Measurements from ENCODE around the genes RFC3 and UFM1.

- RRBS: 1% methylated on average over 12 of the region's 42 CpGs
These were observed at the start of gene RFC3 for GRCh38 chr13:33817863-33818436. Gene RFC3 (plus strand): TSS chr13:33818149.

- RRBS: no CpG with 5 or more reads among the region's 1 CpG
These were observed 403.6 kb upstream of the NBEA start for GRCh38 chr13:34538461-34538863.

DNA sequence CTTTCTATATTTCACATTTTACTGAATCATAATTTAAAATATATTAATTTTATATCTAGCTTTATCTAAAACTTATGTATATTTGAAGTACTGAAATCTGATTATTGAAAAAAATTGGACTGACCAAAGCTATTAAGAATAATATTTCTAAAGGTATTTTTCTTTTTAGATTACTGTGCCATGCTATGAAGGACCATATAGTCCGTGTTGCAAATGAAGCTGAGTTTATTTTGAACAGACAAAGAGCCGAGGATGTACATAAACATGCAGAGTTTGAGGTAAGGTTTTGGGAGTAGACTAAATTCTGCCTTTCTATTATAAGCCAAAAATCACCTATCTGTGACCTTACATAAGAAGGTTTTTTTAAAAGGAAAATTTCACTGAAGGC is 127.6 kb downstream of the MAB21L1 start:
- RRBS: no CpG with 5 or more reads among the region's 2 CpGs

- RRBS: 7% methylated on average over 20 of the region's 69 CpGs
These were observed 5.6 kb downstream of the MAB21L1 start for GRCh38 chr13:35470443-35471638.

GRCh38 chr13:35699205-35699644 is 222.7 kb upstream of the MAB21L1 start:
- RRBS: no CpG with 5 or more reads among the region's 6 CpGs

DNA sequence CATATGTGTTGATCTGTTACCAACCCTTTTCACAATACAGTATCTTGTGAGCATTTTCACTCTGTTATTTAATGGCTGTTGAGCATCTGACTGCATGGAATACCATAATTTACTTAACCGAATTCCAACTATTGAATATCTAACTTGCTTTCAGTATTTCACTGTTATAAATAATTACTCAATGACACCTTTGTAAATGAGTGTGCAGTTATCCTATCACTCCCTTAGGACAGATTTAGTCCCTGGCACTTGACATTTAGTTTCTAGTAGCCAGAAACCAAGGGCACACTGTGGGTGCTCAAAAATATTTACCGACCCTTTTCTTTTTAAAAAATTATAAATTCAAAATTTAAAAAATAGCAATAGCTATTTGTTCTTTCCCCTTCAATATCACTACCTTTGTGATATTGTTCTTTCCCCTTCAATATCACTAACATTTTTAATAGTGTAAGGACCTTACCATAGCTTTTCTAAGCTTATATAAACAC is 258.8 kb downstream of the DCLK1 start:
- RRBS: no CpG with 5 or more reads among the region's 2 CpGs

DNA sequence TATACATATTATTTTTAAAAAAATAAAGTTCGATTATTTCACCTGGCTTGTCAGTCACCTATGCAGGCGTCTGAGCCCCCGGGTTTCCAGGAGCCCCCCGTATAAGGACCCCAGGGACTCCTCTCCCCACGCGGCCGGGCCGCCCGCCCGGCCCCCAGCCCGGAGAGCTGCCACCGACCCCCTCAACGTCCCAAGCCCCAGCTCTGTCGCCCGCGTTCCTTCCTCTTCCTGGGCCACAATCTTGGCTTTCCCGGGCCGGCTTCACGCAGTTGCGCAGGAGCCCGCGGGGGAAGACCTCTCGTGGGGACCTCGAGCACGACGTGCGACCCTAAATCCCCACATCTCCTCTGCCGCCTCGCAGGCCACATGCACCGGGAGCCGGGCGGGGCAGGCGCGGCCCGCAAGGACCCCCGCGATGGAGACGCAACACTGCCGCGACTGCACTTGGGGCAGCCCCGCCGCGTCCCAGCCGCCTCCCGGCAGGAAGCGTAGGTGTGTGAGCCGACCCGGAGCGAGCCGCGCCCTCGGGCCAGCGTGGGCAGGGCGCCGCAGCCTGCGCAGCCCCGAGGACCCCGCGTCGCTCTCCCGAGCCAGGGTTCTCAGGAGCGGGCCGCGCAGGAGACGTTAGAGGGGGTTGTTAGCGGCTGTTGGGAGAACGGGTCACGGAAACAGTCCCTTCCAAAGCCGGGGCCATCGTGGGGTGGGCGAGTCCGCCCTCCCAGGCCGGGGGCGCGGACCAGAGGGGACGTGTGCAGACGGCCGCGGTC is 827 bp upstream of the CCNA1 start:
- RRBS: 2% methylated on average over 20 of the region's 79 CpGs

DNA sequence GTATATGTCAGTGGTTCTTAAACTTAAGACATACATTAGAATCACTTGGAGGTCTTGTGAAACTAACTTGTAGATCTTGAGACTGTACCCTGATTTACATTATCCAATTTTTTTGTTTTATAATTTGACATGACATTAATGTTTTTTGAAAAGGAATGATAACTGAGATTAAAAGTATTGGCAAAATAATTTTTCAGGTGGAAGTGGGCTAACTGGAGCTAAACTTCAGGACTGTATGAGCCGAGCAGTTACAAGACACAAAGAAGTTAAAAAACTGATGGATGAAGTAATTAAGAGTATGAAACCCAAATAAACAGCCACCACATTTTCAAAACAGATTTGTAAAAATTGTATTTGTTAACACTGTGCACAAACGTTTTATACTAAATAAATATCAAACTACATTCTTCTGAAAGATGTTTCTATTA is 8.4 kb downstream of the EXOSC8 start:
- RRBS: no CpG with 5 or more reads among the region's 2 CpGs

- RRBS: no CpG with 5 or more reads among the region's 6 CpGs
These were observed 126.6 kb downstream of the POSTN start for GRCh38 chr13:37471971-37472355.

DNA sequence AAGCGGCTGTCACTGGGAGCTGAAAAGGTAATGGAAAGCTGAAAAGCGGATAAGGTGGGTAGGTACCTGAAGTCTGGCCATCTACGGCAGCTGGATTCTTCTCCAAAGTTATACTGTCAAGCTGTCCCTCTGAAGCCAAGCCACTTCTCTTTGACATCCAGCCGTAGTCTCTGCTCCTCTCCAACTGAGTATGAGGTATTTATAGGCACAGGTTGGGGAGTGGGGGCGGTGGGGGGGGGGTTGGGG is 65.2 kb upstream of the TRPC4 start:
- RRBS: no CpG with 5 or more reads among the region's 5 CpGs

DNA sequence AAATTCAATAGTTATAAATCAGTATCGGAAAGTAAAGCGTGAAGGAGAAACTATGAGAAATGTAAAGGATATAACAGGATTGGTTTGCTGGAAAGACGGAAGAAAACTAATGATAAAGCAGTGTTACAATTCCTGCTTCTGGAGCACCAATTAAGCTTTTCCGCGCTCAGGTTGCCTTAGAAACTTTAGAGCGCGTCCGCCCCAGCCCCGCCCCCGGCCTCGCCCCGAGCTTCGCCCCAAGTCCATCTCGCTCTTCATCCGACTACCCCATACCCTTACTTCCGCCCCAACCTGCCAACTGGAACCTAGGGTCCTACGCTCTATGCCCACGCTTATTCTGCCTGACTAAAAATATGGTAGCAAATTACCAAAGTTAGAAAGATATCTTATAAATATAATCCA is 374 bp upstream of the UFM1 start:
- RRBS: no CpG with 5 or more reads among the region's 18 CpGs

GRCh38 chr13:38349678-38350500 is at the start of gene UFM1:
Gene UFM1 (plus strand): TSS chr13:38349851.
- RRBS: no CpG with 5 or more reads among the region's 41 CpGs

DNA sequence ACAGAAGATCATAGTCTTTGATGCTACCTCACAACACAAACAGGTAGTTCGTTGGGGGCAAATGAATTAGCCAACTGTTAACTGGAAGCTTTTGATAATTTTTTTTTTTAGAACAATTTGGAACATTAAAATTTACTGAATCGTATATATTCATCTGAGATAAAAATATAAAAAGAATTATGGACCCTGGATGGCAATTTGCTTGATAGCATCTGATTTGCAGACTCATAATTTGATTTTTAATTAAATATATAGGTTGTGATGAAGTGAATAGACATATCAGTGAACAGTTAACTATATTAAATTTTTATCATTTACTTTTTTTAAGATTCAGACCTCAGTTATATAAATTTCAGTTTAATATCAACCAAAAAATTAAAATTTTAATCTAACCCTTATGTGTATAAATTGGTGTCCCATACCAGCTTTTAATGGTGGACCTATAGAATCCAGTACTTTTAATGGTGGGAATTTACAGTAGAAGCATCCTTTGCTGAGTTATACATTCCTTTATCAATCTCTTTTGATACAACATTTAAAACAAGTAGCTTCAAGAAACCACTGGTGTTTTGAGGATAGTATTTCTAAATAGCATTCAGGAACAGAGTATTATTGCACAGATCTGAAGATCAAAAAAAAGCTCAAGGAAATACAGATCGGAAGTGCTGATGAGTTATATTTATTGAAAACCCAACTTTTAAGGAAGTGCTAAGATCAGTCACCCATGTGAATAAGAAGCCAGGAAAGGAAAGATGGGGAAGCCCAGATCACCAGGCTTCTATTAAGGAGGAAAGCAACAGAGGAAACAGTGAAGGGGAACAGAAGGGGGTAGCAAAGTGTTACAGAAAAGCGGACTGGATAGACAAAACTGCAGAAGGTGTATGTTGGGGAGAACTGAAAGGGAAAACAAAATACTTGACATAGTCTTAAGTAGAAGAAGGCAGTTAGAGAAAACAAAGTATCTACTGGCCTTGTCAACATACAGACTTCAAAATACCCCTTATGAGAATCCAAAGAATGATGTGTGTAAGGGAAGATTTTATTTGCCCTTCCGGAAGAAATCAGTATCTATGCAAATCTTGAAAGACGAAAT is 11.7 kb downstream of the UFM1 start:
- RRBS: no CpG with 5 or more reads among the region's 6 CpGs

DNA sequence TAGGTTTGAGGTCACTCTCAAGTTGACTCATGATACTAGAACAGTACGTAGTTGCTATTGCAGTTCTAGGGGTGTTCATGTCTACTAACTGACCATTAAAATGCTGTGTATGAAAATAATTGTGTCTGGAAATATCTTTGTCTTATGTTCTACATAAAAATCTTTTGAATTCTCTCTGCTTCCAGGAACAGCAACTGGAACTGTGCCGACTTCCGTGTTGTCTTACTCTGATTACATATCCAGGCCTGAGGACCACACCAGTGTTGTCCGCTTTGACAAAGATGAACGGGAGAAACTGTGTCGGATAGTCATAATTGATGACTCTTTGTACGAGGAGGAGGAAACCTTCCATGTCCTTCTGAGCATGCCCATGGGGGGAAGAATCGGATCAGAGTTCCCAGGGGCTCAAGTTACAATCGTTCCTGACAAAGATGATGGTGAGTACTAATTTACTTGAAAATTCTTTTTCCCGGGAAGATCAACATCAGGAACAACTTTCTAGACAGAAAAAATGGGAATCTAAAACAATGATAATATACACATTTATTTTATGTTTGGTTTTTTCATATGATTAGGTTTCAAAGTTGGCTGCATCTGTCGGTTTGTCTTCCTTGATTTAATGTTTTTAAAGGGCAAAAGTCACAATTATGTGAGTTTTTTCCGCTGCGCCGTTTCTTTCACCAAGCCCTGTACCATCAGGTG is 97.6 kb downstream of the FREM2 start:
- RRBS: no CpG with 5 or more reads among the region's 14 CpGs

DNA sequence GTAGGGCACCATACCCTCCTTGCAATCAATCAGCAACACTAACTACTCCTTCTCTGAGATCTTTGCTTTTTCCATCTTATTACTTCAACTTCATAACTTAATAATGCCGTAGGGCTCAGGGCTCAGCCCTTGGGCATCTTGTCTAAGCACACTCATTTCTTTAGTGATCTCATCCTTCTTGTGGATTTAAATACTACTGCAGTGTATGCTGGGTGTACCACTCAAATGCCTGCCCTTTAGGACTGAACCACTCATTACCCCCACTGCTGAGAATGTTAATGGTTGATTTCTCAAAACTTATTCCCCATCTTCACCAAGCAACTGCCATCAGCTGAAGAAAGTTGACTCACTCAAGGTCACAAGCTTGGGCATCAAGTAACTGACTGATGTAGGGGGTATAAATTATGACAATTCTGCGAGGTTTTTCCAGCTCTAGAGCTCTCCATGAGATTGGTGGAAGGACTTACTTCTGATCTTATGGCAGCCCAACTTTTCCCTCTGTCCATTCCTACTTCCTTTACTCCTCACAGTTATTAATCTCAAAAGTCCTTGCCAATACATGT is 173.0 kb downstream of the LHFPL6 start:
- RRBS: no CpG with 5 or more reads among the region's 2 CpGs

DNA sequence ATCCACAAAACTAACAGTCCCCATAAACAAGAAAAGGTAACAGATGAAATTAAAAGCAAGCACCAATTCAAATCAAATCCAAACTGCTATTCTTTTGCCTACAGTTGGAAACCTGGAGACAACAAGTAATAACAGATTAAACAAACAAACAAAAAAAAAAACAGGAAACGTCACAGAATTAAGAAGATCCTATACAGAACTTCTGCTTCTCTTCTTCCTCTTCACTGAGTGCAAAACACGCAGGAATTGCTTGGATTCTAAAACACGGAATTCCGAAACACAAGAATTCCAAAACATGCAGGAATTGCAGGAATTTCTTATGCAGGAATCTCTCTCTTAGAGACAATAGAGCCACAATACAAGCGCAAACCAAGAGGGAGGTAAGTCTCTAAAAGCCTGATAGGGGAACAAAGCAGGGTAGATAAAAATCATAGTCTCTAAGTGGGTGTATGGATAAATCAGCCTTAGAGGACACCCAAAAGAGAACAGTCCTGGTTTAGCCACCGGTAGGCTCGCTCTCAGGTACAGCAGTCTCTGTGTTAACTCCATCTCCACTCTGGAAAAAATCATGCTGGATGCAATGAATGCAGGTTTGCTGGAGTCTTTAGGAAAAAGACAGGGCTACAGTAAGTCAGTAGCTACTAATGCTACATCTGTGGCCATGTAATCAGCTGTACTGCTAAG is 112.9 kb downstream of the LHFPL6 start:
- RRBS: no CpG with 5 or more reads among the region's 7 CpGs

- RRBS: no CpG with 5 or more reads among the region's 2 CpGs
These were observed 101.3 kb downstream of the LHFPL6 start for GRCh38 chr13:39501508-39502256.

DNA sequence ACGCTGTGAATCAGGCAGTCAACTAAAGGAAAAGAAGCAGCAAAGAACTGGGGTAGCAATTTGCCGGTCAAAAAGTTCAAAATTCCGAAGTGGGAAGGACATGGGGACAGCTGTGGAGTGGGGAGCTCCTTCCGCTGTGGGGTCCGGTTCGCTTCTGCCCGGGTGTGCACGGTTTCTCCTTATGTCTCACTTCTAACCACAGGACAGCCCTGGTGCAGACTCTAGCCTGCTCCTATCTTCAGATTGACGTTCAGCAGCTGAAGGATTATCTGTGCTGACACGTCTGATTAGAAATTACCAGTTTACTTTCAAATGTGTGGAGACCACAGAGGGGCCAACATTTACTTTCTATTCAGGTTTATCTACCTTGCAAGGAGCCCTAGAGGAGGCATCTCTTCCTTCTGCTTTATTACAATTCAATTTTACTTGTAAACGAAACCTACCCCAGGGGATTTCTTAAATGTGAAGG is 27.4 kb downstream of the LHFPL6 start:
- RRBS: 92% methylated on average over 4 of the region's 11 CpGs

GRCh38 chr13:40109227-40109873 is 453.9 kb downstream of the COG6 start:
- RRBS: no CpG with 5 or more reads among the region's 4 CpGs

All from epithelial cell of esophagus (primary cell).